LUHMES (cell line): ENCODE results near the genes ZNF732 and TMEM271.

DNA sequence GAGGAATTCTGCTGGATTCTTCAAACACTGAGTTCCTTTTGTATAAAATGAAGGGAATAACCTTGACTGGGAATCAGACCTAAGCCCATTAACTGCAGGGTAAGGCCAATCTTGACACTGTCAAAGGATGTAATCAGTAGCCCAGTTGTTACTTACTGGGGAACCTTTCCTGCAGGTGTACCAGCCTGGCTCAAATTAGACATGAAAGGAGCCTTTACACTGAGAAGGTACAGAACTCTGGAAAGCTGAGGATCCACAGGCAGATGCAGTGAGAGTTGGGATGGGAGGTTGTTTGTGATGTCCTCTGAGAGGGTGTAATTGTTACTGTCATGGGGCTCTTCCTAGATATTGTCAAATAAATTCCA, 19.6 kb downstream of the ZNF595 start:
- PRO-cap: no peak

- PRO-cap: no peak
Measured at GRCh38 chr4:304893-305799, at the start of gene ZNF732. Gene ZNF732, minus strand, starts transcription at chr4:305474.

DNA sequence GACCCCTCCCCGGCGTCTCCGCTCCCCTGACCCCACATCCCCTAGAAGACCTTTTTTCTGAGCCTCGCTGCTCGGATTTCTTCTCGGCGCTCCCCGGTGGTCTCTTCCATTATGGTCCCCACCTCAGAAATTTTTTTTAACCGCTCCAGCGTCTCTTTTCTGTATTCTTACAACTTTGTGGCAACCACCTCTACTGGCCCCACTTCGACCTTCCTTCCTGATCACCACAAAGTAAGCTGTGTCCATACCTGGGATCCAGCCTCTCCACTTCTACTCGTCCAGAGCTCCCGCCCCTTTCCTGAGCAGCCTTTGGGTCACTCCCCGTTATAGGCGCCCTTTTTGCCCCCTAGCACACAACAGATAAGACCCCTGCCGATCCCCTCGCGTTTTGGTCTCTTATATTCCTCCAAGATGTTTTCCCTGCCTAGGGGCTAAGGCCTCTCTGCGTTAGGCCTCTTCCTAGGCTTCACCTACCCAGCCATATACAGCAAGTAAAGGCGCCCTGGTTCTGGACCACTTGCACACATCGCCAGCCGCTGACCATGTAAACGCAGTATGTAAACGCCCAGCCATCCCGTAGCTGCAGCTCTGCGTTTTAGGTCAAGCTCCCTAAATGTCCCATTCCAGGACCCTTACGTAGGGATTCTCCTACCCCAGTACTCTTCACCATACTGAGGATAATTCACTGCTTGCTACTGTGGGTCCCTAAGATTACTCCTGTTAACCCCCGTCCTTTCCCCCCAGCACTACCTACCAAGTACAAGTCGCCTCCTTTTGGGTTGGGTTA, 678 bp downstream of the PIGG start:
- PRO-cap: no peak

DNA sequence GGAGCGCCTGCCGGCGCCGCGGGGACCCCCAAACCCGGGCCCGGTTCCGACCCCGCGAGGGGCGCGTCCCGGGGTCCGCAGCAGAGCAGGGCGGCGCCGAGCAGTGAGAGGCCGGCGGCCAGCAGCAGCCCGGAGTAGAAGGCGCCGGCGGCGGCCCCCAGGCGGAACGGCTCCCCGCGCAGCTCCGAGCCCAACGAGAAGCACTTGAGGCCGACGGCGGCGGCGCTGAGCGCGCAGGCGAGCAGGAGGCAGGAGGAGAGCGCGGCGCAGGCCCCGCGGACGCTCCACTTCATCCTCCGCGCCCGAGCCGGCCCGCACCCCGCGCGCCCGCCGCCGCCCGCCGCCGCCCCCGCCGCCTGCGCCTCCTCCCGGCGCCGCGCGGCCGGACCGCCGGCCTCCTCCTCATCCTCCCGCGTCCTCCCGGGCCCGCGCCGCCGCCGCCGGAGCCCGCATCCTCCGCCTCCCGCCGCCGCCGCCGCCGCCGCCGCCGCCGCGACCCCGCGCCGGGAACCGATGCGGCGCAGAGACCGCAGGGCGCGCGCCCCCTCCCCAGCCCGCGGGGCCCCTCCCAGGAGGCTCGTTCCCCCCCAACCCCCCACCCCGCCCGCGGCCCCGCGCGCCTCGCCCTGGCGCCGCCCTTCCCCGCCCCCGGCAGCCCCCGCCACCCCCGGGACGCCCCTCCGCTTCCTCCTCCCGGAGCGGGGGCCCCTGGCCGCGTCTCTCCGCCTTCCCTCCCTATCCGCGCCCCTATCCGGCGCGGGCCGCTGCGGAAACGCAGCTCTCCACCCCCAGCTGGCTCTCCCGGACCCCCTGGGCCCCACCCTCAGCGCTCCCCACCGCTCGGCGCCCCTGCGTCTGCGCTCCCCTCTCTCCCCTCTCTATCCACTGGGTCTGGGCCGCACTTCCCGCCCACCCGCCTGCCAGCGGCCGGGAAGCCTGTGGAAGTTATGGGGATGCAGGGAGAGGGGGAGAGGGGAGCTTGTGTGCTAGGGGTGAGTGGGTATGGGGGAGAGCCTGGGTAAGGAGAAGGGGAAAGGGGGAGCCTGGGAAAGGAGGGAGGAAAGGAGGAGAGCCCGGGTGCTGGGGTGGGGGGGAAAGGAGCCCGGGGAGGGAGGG, at the start of gene TMEM271:
TMEM271 (minus strand) TSS at position 526 of the 1,116 bp plus-strand sequence.
- PRO-cap: no peak

GRCh38 chr4:588281-589056, 12.4 kb upstream of the TMEM271 start:
- PRO-cap: no peak

GRCh38 chr4:687044-687651, 1.8 kb downstream of the SLC49A3 start:
- PRO-cap: no peak

- PRO-cap: no peak
Measured at GRCh38 chr4:687652-688267, 1.2 kb downstream of the SLC49A3 start.

DNA sequence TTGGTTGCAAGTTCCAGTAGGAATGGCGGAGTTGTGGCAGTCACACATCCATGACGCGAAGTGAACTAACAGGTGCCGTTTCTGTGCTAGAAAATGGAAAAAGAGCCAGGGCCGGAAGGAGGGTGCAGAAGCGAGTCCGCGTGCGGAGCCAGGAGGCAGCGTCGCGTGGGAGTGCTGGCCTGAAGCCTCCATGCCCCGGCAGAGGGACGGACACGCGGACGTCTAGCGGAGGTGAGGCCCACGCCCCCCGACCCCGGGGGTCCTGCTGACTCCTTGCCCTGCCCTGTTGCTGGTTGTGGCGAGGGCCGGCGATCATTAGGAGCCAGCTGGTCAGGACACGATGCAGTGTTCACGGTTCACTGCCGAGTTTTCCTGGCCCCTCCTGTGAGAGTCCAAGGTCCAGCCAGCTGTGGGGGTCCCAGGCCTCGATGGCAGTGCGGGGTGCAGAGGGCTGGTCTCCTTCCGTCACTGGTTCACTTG, 25.3 kb downstream of the PCGF3 start:
- PRO-cap: no peak

DNA sequence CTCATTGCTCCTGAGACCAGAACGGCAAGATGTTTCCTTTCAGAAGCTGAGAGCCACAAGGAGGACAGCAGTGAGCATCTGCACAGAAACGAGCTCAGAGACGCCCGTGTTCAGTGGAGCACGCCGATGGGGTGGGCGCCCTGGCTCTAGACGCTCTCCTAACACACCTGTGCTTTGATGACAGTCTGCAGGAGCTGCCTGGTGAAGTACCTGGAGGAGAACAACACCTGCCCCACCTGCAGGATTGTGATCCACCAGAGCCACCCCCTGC, 29.1 kb downstream of the PCGF3 start:
- PRO-cap: no peak

- PRO-cap: no peak
Measured at GRCh38 chr4:740656-741477, 35.2 kb downstream of the PCGF3 start.

GRCh38 chr4:768829-769713, 56.9 kb downstream of the CPLX1 start:
- PRO-cap: no peak

DNA sequence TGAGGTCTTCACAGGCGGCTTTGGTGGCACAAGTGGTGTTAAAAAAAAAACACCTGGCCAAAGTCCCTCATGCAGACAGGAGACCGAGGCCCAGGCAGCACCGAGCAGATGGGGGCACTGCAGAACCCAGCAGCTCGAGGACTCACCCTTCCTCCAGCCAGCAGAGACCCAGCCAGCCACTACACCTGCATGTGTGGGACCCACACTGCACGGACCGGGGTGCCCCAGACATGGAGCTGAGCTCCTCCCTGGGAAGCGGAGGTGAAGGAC, 42.8 kb downstream of the GAK start:
- PRO-cap: no peak

DNA sequence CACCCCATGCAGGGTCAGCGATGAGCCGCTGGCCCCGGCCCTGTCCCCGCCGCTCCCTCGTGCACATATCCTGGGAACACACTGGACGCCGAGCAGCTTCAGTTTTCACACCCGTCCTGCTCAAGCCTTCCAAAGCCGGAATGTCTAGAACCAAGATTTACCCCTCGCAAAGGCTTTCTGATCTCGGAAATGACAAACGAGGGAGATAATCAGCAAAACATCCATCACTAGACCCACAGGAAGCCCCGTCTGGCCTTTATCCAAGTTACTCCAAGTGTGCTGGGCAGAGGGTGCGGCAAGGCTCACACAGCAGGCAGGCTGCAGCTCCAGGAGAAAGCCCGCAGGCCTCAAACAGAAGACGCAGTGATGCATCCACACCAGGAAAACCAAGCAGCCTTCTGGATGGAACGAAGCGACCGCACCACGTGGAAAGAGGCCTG, 24.1 kb downstream of the GAK start:
- PRO-cap: no peak

GRCh38 chr4:925988-926237, 6.2 kb downstream of the GAK start:
- PRO-cap: no peak

DNA sequence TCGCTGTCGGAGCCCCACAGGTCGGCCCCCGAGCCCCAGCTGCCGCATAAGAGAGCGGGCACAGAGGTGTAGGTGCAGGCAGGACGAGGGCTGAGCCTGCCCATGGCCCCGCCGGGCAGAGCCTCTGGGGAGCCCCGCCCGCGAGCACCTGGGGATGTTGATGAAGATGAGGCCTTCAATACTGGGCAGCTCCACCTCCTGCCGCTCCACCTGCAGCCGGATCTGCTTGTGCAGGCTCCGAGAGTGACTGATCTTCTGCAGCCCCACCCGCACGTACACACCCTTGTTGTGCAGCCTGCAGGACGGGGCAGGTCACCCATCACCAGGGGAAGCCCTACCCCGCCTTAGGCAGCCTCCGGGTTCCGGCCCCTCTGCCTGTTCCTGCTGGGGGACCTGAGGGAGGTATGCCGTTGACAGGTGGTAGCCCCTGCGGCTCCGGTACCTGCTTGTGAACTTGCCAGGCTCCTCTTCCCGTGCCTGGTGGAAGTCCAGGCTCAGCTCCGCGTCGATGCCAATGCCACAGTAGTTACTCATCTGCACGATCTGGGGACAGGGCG, 11.8 kb downstream of the DGKQ start:
- PRO-cap: no peak

GRCh38 chr4:996058-996394, 2.8 kb upstream of the SLC26A1 start:
- PRO-cap: no peak

GRCh38 chr4:1010429-1011072, 875 bp upstream of the FGFRL1 start:
- PRO-cap: bidirectional peak, plus-strand start at chr4:1010707, minus-strand start at chr4:1010452

DNA sequence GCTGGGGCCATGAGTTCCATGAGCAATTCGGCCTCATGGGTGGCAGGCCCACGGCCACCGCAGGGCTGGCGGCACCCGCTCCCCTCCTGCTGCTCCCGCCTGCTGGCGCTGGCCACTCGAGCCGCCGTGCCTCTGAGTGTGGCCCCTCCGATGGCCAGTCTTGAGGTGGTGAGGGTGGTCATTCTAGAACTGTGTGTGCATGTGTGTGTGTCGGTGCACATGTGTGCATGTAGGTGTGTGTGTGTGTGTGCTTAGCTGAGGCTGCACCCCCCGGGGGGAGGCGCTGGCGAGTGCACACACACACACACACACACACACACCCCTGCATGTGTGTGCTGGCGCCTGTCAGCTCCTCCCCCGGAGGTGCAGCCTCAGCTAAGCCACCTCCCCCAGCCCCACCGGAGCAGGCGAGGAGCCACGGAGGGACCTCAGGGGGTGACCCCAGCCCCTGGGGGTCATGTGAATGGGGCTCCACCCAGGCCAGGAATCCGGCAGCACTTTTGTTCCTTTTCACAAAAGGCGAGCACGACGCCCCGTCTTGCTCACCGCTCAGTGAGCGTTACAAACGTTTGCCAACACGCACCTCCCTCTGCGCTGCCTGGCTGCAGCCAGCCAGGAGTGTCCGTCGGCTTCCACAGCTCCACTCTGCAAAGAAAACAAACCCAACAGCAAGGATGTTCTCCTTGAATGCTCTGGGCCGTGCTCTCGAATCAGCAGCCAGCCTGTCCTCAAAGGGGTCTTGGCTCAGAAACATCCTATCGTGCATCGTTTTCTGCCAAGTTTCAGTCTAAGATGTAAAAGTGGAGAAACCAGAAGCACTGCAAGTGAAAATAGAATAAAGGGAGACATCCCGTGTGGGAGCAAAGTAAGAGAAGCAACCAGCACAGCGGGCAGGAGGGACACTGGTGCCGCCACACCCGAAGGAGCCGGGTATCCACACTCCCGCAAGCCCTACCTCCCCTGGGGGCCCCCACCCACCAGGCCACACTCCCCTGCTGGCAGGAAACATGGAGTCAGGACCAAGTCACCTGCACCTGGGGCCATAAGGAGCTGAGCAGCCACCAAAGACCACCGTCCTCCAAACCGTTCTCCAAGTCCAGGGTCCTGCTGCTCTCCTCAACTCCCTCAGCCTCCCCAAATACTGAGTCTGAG, 30.1 kb downstream of the FGFRL1 start:
- PRO-cap: no peak

- PRO-cap: no peak
Measured at GRCh38 chr4:1082154-1083156, 30.9 kb downstream of the RNF212 start.

DNA sequence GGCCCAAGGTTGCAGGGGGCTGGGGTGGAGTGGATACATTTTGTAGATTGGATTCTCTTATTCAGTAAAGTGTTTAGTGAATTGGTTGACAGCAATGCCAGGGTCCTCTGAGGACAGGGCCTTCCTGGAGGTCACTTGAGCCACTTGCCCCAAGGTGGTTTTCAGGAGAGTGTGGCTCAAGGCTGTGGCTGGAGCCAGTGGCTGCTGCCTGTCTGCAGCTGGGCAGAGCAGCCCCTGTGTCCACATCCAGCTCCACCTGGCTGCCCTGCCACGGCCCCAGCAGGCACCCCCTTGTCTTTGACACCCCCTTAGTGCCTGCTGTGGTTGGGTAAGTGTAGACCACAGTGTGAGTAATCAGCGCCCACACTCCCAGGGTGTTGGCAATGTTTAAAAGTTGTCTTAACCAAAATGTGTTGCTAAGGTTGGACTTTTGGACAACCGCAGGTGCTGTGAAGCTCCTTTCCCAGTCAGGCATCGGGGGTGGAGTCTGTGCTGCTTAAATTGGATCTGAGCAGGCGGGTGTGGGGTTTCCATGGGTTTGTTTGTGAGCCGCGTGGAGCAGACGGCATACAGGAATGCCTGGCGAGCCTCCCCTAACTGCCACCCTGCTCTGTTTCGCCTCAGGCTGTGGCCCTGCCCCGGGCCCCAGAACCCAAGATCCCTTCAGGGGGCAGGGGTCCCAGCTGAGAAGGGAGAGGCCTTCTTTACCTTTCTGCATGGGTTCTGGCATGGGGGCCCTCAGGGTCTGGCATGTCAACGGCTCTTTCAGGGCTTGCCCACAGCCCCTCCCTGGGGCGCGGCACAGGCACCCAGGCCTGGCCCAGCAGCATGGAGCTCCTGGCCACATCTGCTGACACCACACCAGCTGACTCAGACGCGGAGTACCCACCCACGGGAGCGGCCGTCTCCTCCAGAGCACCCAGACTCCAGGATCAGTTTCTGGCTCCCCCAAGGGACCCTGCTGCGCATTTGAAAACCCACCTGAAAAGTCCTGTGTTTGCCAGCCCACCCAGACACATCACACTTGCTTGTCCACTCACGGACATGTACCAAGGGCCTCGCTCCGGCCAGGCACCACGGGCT, 4.9 kb upstream of the SPON2 start:
- PRO-cap: no peak